Measurements from ENCODE around the gene UBE4B.

- PRO-cap = no peak
Observed at GRCh38 chr1:9847868-9848524, 24.2 kb upstream of the CLSTN1 start.

GRCh38 chr1:9998797-9999186 lies 1.8 kb downstream of the RBP7 start:
- PRO-cap = no peak

DNA sequence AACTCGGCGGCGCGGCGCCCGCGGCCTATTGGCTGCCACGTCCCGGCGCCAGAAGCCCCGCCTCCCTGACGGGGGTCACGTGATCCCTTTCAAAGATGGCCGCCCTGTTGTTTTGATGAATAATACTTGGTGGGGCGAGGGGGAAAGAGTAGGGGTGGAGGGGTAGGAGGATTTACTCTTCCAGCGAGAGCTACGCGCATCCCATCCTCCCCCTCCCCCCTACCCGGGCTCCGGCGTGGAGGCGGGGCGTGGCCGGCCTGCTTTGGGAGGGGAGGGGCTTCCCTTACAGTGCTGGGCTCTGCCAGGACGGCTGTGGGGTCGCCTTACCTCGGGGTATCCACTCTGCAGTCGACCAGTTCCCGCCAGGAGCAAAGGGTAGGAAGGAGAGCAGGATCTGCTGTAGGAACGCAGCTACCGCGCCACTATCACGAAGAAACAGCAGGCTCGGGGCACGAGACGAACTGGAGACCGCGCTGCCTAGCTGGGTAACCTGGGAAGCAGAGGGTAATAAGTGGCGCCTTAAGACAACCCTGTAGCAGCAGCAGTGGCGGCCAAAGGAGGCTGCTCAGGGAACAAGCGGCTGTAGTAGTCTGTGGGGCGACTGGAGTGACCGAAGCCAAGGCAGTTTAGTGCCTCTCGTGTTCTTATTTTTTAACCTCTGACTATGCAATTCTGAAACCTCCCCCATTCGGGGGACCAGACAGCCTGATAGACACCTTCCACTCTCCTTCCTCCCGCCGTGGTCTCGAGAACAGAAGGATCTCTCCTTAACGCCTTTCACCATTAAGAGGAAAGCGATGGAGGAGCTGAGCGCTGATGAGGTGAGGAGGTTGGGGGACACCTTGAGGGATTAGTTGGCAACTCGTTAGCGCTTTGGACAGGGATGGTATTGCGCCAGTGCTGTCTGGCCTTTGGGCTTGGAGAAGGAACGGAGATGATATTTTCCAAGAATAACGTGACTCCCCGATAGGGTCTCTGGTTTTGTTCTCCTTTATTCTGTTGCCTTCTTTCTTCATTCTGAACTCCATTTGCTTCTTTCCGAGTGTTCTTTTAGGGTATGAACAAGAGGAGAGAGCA lies at the start of gene UBE4B:
Gene UBE4B, plus strand, starts transcription at position 85 of the 1,077 bp plus-strand sequence.
- PRO-cap = no peak

DNA sequence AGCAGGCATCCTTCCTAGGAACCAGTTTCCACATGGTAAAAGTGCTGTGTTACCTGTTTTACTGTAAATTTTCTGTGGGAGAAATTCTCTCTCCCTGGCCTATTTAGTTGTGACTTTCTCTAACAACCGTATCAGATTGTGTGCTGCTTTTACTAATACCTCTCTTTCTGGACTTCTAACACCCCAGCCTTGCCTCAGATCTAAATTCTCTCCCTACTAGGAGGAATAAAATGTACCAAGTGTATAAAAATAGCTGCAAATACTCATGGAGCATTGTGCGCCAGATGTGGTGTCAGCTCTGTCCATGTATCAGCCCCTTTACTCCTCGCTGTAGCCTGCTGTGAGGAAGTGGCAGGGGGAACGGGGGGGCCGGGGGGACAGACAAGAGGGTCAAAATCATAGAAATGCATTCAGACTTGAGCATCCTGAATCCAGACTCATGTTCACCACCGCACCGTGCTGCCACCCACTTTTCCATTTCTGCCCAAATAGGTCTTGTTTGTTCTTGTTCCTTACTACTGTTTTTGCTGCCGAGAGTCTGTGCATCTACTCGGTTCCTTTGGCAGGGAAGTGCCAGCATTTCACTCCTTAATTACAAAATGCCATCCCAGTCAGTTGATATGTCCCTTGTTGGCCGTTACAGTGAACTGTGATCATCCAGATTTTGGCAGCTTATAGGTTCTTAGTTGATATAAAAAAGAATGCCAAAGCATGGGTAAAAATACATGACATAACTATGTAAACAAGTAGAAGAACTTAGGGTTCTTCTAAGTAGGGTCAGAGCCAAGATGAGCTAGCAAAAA lies 76.3 kb downstream of the UBE4B start:
- PRO-cap = no peak

GRCh38 chr1:10160791-10161489 lies 49.4 kb upstream of the KIF1B start:
- PRO-cap = no peak

- PRO-cap = no peak
Observed at GRCh38 chr1:10376682-10377096, 22.2 kb upstream of the PGD start.

GRCh38 chr1:10384250-10384589 lies 14.6 kb upstream of the PGD start:
- PRO-cap = no peak

- PRO-cap = unidirectional peak, minus-strand start at chr1:10496039; bidirectional peak, plus-strand start at chr1:10496214, minus-strand start at chr1:10496039
Observed at GRCh38 chr1:10495910-10496482, 21.2 kb downstream of the PEX14 start.

DNA sequence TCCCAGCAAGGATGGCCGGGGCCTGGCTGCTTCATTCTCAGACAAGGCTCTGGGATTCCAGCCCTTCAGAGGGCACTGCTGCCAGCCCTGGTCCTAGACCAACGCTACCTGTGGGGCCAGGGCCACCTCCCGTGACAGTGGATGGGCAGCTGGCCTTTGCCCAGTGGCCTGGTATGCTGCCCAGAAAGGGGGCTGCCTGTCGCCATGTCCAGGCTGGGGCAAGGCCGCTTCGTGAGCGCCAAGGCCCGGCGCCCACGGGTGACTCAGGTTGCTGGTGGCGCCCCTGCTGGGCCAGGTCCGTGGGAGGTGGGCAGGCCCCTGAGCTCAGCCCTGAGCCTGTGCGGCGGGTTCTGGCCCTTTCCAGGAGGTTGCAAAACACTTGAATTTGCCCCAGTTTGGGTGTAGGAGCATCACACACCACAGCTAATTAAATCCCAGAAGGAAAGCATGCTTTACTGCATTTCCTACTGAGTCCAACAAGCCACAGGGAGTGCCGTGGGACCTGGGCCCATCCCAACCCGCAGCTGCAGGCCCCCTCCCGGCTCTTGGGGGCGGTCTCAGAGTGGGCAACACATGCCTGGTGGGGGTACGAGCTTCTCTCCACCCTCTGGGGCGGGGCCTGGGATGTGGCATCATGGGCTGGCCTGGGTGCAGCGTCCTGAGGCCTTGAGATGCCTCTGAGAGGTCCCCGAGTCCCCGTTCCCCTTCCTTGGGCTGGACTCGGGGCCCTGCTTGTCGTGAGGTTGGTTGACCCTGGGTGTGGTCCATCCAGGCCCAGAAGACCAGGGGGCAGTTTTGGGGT lies 159.8 kb downstream of the PEX14 start:
- PRO-cap = no peak

GRCh38 chr1:10671845-10672570 lies 124.4 kb downstream of the CASZ1 start:
- PRO-cap = no peak

- PRO-cap = no peak
Observed at GRCh38 chr1:10686442-10686852, 110.0 kb downstream of the CASZ1 start.

GRCh38 chr1:10693392-10694238 lies 102.8 kb downstream of the CASZ1 start:
- PRO-cap = no peak

DNA sequence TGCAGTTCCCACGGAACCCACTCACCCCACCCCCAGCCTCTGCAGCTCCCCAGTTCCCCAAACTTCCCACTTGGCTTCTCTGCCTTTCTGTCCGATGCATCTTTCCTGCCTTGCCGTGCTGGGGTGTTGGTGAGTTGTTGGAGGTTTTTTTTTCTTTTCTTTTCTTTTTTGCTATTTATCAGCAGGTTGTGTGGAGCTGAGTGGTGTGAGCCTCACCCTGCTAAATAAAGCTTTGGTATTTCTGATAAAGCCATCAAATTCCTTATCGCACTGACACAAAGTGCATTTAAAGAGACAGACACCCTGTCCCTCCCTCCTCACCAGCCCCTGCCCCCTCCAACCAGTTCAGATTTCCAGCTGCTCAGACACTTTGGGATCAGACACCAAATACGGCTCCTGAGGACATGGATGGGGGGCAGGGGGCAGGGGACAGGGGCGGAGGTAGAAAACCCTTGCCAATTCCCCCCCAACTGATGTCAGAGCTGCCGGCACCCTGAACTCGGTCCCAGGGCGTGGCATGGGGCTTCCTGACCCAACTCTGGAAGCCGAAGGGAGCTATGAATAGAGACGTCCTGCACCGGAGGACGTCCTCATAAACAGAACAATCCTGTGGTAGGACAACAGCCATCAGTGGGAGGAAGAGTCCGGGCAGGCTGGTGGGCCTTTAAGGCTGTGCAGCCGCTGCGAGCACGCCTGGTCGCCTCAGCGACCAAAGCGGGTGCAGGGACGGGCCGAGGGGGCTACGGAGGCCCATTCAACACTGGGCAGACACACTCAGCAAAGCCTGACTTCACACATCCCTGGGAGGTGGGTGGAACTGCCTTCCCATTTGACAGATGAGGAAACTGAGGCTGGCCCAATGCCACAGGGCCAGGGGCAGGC lies 79.0 kb downstream of the CASZ1 start:
- PRO-cap = no peak

- PRO-cap = no peak
Observed at GRCh38 chr1:10724850-10725571, 71.4 kb downstream of the CASZ1 start.

- PRO-cap = no peak
Observed at GRCh38 chr1:10737153-10737762, 59.2 kb downstream of the CASZ1 start.

DNA sequence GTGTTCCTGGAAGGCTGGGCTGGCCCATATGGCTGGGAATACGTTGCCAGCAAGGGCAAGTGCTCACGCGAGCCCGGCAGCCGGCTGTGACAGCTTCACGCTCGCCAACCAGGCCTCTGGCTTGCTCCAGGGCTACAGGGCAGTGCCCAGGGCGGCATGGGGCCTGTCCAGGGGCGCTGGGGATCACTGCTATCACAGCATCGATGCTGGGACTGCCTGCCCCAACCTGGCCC lies 40.2 kb downstream of the CASZ1 start:
- PRO-cap = no peak

- PRO-cap = no peak
Observed at GRCh38 chr1:10793085-10793901, 3.2 kb downstream of the CASZ1 start.

- PRO-cap = no peak
Observed at GRCh38 chr1:10795493-10795844, 977 bp downstream of the CASZ1 start.

- PRO-cap = no peak
Observed at GRCh38 chr1:10960835-10961512, 20.9 kb downstream of the C1orf127 start.

DNA sequence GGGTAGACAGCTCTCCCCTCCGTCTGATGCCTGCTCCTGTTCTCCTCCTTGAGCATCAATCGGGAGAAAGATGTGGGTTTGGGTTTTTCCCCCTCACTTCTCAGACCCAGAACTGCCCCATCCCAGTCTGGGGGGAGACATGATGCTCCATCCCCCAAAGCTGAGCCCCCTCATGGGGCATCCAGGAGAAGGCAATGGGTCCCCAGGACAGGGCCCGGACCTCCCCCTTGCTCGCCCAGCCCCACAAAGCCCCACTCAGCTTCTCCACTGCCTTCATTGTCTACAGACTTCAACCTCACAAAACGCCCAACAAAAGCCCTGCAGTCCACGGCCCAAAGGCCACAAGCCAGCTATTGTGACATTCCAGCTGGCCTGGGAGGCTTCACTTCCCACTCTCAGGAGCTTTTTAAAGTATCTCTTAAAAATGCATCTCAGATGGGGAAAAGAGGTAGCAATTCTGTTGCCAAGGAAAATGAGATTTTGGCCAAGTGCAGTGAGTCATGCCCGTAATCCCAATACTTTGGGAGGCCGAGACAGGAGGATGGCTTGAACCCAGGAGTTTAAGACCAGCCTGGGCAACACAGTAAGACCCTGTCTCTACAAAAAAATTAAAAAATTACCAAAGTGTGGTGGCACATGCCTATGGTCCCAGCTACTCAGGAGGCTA lies 1.1 kb downstream of the C1orf127 start:
- PRO-cap = no peak

All from mesothelial cell of epicardium (in vitro differentiated cells).